Occipital lobe (tissue), 2 donors: ENCODE measurements around a stretch of chr22.

- RAMPAGE, long total RNA = no peak
Observed at GRCh38 chr22:35367418-35367839, 13.5 kb upstream of the HMOX1 start.

GRCh38 chr22:35375090-35375495 lies 5.8 kb upstream of the HMOX1 start:
- RAMPAGE, long total RNA = no peak

DNA sequence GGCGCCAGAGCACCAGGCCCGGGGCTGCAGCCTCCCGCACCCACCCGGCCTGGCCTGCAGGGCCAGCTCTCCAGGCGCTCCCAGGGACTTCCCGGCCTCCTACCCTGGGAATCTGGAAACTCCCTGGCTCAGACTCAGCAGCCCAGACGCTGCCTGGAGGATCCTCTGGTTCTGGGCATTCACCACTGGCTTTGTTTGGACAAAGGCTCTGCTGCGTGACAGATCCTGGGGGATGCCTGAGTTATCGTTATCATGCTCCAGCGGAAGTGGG lies 31.0 kb downstream of the MCM5 start:
- RAMPAGE, long total RNA = no peak

- RAMPAGE, long total RNA = no peak
Observed at GRCh38 chr22:35445937-35446965, 46.3 kb downstream of the MCM5 start.

- RAMPAGE, long total RNA = no peak
Observed at GRCh38 chr22:35541793-35542366, 1.2 kb downstream of the RASD2 start.

DNA sequence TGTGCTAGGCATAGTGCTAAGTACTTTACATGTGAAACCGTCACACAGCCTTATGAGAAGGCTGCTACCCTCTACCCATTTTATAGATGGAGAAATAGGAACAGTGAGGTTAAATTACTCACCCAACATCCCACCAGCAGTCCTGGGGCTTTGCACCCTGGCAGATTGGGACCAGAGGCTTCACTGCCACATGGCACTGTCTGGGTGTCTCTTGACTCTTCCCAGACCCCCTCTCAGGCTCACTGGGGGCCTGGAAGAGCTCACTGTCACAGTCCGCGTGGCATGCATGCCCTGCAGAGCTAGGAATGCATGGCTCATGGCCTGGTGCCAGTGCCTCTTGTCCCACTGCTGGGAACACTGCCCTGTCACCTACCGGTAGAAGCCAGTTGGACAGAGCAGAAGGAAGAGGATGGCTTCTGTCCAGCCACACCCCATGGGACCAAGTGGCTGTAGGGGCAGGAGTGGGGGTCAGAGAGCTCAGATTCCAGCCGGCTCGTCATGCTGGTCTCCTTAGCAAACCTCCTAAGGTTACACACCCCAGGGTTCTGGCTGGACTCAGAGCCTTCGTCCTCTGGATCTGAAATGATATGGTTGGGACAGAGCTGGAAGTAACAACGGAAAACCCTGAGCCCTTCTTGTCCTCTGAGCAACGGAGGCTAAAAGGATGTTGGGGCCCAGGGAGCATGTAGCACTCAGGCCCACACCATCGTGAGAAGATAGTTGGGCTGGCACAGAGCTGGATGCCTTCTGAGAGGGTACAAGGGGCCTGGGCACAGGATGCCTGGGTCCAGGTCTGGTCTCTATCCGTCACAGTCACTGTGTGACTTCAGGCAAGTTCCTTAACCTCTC lies 29.6 kb downstream of the MB start:
- RAMPAGE, long total RNA = no peak

DNA sequence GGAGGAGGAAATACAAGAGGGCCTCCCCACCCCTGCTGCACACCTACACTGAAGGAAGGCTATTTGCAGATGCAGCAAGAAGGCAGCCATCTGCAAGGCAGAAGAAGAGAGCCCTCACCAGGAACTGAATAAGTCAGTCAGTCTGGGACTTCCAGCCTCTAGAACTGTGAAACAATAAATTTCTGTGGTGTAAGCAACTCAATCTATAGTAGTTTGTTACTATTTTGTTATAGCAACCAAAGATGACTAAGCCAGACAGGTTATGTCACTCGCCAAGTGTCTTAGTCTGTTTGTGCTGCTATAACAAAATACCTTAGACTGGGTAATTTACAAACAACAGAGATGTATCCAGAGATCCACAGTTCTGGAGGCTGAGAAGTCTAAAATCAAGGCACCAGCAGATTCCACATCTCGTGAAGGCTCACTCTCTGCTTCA lies 12.0 kb downstream of the APOL6 start:
- RAMPAGE, long total RNA = no peak

- RAMPAGE, long total RNA = no peak
Observed at GRCh38 chr22:35684551-35684874, 33.2 kb upstream of the APOL5 start.

DNA sequence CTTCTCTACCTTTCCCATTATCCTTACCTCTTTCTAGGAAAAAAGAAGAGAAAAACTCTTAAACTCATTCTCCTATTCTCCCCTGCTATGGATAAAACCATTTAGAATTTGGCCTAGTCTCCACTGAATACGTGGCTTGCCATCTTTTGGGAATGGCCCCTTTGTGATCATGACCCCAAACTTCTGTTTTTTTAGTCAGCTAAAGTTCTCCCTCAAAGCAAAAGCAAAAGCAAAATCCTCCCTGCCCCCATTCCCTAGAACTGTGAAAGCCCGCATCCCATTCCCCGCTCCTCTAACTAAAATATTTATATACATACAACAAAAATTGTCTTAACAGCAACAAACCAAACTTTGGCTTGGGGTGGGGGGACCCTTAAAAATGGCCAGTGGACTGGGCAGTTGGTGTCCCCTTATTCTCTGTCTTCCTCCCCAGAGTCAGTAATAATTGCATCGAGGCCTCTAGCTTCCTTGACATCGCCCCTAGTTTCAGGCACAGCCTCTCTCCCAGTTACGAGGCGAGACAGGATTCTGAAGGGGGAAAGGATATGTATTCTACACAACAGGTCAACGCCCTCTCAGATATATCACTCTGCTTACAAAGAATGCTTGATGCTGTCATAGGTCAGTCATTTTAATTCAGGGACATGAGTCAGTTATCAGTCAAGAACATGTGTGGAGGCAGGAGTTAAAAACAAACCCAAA lies 24.3 kb downstream of the APOL5 start:
- RAMPAGE, long total RNA = no peak

DNA sequence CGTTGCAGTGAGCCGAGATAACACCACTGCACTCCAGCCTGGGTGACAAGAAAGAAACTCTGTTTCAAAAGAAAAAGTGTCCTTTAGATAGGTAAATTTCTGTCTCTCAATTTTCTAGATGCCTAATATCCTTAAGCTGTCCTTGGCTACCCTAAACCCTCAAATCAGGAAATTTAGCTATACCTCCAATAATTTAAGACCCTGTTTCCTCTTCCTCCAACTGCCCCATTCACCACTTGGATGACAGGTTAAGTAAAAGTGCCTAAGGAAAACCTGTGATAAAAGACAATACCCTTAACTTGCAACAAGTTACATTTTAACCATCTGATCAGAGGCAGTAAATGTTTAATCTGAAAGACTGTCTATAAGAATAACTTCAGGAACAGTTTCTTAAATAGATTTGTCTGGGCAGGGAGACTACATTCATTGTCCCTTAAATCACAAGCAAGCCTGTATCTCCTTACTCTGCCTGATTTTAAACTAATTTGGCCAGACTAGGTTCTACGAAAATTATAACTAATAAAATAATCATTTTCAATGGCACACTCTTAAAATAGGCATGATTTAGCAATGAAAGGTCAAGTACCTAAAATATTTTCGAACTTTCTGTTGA lies 129.1 kb downstream of the APOL5 start:
- RAMPAGE, long total RNA = no peak

GRCh38 chr22:35893861-35894254 lies 134.8 kb downstream of the RBFOX2 start:
- RAMPAGE, long total RNA = no peak

DNA sequence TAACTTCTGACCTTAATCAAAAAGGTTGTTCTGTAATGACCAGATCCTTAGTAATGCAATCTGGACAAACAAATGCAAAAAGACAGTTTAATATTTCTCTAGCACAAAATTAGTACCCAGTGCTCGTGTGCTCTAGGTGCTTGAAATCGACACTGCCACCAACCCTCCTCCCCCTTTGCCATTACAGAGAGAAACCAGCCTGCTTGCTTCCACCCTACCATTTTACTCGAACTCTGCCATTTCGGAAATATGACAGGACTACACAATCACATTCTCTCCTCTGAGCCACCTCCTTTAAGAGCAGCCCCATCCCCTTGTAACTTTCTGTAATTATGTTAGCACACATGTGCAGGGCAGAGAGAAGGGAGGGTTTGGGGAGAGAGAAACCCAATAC lies 113.8 kb downstream of the RBFOX2 start:
- RAMPAGE, long total RNA = no peak

DNA sequence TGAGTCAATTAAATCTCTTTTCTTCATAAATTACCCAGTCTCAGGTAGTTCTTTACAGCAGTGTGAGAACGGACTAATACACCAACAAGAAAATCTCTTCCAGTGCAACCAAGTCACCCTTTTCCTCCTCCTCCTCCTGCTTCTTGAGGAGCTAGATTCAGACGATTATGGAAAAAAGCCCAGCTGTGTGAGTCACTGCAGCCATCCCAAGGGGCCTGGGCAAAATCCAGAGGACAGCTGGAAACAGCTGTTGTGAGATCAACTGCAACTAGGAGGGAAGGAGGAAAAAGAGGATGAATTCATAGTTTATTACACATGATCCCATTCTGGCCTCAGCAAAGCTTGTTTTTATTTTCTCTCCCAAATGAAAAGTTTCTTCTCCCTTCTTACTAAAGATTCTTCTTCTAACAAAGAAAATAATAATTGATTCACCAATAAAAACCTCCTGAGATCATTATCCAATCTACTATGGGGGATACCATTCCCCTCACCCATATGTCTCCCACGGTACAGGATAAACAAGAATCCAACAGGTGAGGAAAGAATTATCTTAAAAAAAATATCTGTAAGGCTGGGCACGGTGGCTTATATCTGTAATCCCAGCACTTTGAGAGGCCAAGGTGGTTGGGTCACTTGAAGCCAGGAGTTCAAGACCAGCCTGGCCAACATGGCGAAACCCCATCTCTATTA lies 32.7 kb downstream of the RBFOX2 start:
- RAMPAGE, long total RNA = no peak

DNA sequence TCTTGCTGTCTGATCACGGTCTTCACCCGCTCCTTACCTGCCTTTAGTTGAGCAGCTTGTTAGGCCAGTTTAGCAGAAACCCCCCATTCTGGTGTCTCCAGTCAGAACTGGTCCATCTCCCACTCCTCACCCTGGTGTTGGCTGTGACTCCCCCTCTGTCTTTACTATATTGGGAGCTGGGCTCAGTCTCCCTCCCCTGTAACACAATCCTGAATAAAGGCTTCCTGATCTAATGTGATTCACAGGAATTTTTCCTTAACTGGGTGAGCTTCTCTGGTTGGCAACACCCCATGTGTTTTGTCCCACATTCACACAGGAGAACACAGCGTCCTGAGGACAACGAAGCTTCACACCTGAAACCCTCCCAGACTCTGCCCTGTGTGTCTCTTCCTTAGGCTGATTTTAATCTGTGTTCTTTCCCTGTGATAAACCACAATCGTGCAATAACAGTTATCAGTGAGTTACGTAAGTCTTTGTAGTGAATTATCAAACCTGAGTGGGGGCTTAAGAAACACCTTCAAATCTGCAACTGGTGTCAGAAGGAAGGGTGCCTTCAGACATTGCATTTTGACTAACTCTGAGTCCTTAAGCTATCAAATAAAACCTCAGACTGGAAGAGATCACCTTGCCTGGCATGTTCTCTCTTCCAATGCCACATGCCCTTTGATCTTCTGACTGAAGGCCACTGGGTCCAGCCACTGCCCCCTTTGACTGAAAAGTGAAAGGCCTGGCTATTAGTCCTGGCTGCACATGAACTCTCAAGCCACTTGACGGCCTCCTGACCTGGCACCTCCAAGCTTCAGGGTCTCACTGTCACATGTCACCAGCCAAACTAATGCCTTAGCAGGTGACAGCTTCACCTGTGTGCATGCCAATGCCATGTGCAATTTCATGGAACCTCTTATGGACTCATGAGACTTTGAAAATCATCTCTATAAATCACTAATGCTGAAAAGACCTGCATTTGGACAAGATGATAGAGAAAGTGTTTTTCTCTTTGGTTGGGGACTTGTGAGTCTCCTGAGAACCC lies 17.3 kb downstream of the APOL3 start:
- RAMPAGE, long total RNA = no peak

DNA sequence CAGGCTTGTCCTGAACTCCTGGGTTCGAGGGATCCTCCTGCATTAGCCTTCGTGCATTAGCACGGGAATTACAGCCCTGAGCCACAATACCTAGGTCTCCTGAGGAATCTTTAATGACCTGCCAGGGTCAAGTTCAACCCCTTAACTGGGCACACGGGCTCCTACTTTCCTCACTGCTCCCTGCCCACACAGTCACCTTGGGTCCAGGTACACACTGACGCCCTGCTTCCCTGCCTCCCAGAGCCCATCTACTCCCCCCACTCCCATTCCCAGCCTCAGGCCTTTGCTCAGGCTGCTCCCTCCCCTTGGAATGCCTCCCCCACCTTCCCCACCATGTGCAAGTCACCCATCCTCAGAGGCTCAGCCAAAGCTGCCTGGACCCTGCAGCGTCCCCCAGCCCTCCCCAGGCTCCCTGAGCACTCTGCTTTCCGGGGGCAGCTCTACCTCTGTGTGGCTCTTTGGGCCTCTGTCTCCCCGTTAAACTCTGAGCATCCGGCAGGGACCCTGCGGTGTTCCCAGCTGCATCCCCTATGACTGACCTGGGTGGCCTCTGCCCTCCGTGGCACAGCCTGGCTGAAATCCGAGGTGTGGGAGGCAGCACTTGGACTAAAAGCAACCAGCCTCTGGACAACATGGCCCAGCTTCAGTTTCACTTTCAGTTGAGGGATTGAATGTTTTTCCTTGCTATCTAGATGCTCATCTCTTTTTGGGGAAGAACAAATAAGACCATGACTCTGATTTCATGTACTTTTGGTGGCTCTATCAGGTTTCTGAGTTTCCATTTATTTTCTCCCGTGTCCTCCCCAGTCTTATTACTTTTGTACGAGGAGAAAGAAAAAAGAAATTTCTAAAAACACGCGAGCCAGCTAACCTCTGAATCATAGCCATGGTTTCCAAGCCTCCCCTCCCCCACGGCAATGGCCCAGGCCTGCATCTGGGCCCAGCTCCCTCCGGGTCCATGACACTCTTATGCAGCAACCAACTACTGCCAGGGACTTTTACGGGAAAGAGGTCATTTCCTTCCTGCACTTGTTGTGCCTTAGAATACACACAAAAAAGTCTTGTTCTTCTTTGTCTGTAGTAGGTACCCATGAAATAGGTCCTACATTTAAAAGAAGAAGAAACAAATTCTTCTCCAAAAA lies 3.9 kb downstream of the APOL3 start:
- RAMPAGE, long total RNA = no peak

DNA sequence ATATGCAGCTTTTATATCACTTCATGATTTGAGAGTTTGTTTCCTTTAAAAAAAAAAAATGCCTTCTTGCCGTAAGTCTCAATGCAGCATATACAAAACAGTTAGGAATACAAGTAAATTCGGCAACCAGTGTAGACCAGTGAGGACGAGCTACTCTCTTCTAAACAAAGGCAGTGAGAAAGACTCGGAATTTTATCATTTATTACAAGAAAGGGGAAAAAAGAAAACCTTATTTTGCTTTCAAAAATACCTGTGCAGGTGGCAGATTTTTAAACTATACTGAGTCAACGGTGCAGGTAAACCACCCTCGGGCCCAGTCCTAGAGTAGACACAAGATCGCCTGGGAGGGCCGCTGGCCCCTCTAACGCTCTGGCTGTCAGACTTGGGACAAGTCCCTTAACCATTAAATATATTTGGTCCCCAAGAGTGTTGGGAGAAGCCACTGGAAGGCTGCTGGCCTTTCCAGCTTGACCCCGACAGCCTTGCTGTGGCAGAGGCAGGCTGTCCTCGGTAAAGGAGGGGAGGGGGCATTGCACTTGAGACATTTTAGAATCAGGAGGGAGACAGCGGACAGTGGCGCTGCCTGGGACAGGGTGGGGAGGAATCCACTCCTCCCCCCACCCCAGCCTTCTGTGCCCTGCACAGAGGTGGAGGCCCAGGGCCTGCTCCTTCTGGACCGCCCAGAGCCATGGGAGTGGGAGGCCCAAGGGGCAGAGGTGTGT lies 28.7 kb downstream of the APOL1 start:
- RAMPAGE, long total RNA = no peak

GRCh38 chr22:36288239-36289371 lies 35.7 kb downstream of the APOL1 start:
- RAMPAGE, long total RNA = no peak

- RAMPAGE, long total RNA = no peak
Observed at GRCh38 chr22:36311137-36311577, 58.2 kb downstream of the APOL1 start.

DNA sequence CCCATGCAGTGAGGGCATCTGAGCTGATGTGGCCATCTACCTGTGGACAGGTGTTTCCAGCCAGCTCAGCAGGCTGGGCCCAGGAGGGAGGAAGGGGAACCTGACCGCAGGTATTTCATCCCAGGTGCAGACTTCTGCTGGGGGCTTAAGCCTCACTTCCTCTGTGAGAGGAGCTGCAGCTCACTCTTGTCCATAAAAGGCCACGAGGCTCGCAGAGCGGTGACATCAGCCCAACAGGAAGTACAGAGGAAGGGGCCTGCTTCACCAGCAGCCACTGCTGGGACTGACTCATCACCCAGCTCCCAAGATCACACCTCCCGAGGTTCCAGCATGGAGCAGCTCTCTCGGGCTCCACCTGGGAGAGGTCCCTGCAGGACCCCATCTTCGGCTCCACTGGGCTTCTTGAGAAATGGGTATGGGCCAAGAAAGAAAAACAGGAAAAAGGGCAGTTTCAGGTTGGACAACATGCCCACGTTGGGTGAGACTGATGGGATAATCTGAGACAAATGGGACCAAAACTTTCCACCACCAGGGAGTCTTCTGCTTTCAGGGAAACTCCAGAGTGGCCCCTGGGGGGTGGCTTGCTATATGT lies 56.3 kb downstream of the MYH9 start:
- RAMPAGE, long total RNA = no peak

GRCh38 chr22:36332640-36333574 lies 54.9 kb downstream of the MYH9 start:
- RAMPAGE, long total RNA = no peak